ENCODE results near the genes SELENOW, CRX and RASIP1.

GRCh38 chr19:47751154-47751731 is 5.9 kb downstream of the NOP53 start:
- PRO-cap, 2 experiments, result no peak in any of the 2 experiments

- PRO-cap, 2 experiments, result no peak in any of the 2 experiments
These were observed 12.9 kb downstream of the NOP53 start for GRCh38 chr19:47758237-47758697.

DNA sequence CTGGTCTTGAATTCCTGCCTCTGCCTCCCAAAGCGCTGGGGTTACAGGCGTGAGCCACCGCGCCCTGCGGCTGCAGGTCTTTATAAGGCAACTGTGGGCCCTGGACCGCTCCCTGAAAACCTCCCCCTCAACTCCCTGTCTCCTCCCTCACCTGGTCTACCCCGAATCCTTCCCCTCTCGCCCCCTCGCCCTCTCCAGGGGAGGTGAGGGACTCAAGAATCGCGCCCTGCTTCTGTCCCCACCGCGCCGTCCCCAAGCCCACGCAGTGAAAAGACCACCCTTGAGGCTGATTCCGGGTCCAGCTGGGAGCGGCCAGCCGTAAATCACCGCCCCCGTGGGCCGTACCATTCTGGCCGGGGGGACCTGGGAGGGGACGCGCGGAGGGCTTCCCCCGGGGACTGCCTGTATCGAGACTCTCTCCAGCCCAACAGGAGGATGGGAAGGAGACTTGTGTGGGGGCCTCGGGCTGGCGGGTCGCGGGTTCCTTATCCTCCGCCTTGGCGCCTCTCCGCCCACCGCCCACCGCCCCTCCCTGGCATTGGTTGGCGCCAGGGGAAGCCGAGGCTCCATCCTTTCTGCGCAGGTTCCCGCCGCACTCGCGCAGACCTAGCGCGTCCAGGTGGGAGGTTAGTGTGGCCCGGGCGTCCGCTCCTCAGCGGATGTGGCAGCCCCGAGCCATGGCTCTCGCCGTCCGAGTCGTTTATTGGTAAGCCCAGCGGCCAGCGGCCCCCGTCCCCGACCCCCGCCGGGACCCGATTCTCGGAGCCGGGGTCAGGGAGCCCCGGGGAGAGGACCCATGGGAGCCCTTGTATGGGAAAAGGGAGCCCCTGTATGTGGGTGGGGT is at the start of gene SELENOW:
SELENOW (plus strand) TSS at position 595 of the 844 bp plus-strand sequence.
- PRO-cap, 2 experiments, result peak in 2 of 2 experiments; most common plus-strand start position 569 of the sequence (in 2); most common minus-strand start position 294 of the sequence (in 2)

GRCh38 chr19:47778953-47779546 is 547 bp downstream of the SELENOW start:
- PRO-cap, 2 experiments, result peak in 2 of 2 experiments; most common plus-strand start chr19:47779216 (in 1); most common minus-strand start chr19:47779169 (in 2)

GRCh38 chr19:47821813-47822322 is at the start of gene CRX:
CRX (plus strand) TSS chr19:47821937.
- PRO-cap, 2 experiments, result no peak in any of the 2 experiments

DNA sequence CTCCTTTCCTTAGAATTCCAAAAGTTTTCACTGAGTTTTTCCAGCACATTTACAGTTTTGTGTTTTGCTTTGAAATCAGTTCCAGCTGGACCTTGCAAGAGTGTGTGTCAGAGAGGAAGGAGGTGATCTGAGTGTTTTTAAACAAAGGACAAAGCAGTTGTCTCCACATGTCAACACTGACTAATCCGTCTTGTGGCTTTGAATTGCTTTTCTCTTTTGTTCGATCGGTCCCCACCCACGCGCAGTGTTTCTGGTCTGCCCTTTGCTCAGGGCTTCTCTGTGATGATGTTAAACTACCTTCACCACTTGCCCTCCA is 13.2 kb upstream of the PLA2G4C start:
- PRO-cap, 2 experiments, result no peak in any of the 2 experiments

GRCh38 chr19:48170859-48171597 is 548 bp downstream of the ZSWIM9 start:
- PRO-cap, 2 experiments, result no peak in any of the 2 experiments

DNA sequence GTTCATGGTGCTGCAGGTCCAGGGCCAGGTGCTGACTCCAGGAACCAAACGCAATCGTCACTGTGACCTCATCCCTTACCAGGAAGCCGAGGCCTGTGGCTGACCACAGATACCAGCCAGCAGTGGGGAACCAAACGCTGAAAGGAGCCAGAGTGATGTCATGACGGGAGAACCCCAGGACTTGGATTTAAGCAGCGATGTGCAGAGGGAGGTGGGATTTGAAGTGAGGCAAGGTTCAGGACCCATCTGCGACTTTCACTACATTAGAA is 24.9 kb downstream of the CARD8 start:
- PRO-cap, 2 experiments, result no peak in any of the 2 experiments

DNA sequence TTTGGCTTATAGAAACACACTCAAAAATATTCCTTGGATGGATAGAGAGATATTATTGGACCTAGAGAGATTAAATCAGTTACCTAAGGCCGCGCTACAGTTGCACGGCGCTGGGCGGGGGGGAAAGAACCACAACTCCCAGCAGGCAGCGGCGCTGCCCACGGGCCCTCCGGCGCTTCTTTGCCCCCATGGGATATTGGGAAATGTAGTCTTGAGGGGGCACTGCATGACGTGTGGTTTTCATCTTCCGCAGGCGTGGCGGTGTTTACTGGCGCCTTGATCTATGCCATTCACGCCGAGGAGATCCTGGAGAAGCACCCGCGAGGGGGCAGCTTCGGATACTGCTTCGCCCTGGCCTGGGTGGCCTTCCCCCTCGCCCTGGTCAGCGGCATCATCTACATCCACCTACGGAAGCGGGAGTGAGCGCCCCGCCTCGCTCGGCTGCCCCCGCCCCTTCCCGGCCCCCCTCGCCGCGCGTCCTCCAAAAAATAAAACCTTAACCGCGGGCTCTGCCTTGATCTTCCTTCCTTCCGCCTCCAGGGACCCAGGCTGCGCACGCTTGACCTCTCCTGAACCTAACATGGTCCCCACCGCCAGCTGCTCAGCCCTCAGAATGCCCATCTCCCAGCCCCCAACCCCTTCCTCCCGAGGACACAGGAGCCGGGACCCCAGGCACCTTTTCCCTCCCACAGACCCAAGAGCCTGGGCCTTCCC is 4.9 kb downstream of the EMP3 start:
- PRO-cap, 2 experiments, result peak in 2 of 2 experiments; most common plus-strand start position 289 of the sequence (in 2)

DNA sequence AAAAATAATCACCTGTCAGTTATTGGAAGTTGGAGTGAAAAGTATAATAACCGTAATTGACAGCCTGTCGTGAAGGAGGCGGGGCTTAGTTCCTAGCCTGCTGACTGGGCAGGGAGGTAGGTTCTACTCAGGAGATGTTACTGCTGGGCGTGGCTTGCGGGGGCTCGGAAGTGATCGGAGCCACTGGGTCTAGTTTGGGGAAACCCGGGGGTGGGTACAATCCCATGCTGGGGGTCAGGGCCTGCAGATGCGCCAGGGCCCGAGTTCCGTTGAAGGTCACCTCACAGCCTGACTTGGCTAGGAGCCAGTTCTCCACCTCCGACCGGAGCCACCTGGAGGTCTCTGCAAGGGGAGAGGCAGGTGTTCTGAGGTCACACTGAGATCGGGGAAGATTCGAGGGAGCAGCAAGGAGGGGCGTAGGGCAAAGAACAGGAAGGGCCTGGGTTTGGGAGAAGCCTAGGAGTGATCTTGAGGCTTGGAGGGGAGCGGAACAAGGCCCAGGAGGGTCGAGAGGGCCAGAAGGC is 7.8 kb downstream of the EMP3 start:
- PRO-cap, 2 experiments, result peak in 2 of 2 experiments; most common plus-strand start position 192 of the sequence (in 2)

DNA sequence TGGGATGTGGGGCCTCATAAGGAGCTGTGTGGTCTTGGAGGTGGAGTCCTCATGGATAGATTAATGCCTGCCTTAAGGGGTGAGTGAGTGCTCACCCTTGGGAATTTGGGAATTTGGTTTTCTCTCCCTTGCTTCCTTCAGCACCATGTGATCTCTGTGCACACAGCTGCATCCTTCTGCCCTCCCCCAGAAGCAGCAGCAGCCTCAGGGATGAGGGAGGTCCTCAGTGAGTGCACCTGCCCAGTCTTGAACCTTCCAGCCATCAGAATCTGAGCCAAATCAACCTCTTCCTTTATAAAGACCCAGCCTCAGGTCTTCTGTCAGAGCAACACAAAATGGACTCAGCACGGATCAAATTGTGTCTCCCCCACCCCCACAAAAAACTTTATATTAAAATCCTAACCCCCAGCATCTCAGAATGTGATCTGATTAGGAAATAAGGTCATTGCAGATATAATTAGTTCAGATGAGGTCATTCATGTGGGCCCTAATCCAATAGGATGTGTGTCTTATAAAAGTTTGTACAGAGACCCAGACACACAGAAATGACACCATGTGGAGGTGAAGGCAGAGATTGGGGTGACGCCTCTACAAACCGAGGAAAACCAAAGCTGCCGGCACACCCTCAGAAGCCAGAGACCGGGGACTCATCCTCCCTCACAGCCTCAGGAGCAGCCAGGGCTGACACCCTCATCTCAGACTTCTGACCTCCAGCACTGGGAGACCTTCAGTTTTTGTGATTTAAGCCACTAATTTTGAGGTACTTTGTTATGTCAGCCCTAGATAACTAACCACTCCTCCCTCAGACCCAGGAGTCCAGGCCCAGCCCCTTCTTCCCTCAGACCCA is 13.0 kb downstream of the CYTH2 start:
- PRO-cap, 2 experiments, result no peak in any of the 2 experiments

DNA sequence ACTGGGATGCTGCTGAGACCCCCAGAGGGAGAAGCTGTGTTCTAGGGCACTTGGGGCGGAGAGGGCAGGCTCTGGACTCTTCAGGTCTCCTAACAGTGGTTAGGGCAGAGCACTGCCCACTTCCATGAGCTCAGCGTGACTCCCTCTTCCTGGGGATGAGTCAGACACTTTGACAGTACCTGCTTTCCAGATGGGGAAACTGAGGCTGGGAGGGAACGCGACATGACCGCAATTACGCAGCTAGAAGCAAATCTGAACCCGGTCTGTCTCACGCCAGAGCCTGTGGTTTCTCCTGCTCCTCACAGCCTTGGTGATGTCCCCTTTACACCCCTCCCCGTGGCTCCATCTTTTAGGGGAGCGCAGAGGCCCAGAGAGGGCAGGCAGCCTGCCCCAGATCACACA is 783 bp downstream of the SULT2B1 start:
- PRO-cap, 2 experiments, result no peak in any of the 2 experiments

DNA sequence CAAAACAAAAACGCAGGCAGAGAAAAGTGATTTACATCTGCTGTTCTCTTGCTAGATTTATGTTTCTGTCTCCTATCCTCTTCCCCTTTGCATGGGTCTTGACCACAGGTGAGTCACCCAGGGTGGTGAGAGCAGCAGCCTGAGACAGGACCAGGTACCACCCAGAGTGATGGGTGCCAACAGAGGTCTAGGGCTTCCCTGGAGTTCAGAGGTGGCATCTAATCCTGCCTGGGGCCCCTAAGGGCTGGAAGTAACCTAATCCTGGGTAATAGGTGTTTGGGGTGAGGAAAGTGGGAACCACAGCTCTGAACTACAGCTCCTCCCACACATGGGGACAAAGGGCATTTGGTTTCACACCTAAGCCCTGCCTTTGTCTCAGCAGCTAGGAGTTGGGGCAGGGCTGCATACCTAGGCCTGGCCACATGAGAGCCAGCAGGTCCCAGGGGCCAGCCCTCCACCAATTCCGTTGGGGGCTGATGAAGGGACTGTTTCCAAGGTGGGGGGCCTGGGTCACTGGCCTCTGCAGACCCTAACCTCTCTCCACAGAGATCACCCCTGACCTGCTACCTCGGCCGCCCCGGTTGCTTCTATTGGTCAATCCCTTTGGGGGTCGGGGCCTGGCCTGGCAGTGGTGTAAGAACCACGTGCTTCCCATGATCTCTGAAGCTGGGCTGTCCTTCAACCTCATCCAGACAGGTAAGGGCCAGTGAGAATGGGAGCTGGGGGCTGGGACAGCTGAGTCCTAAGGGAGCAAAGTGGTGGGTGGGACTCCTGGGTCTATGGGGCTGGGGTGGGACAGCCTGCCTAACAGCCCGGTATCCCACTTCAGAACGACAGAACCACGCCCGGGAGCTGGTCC is 8.1 kb downstream of the SPHK2 start:
- PRO-cap, 2 experiments, result no peak in any of the 2 experiments

GRCh38 chr19:48629466-48630670 is 7.3 kb downstream of the DBP start:
- PRO-cap, 2 experiments, result no peak in any of the 2 experiments

DNA sequence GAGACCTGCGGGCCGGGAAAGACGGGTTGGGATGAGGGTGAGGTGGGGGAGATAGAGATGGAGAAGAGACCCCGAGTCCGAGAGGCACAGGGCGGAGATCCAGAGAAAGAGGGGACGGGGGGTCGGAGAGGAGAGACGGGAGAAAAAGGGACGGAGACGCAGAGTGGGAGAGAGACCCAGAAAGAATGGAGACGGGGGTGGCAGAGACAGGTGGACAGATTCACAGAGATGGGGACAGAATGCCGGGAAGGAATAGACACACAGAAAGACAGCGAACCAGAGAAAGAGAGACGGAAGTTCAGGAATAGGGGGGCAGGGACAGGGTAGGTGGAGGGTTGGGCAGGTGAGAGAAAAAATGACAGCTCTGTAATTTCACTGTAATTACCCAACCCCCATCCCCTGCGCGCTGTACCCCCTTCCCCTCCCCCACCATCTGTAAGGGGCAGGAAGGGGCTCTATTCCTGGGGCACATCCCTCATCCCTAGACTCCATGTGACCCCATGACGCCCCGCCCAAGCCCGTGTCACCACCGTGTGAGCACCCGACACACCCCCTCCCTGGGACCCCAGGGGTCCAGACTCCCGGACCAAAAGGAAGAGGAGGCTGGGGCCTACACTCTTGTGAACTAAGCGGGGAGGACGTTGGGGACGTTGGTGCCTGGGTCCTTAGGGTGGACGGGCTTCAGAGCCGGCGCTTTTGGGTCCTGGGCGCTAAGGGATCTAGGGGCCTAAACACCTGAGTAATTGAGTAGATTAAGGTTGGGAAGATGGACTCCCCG is 1.0 kb downstream of the DBP start:
- PRO-cap, 2 experiments, result no peak in any of the 2 experiments

DNA sequence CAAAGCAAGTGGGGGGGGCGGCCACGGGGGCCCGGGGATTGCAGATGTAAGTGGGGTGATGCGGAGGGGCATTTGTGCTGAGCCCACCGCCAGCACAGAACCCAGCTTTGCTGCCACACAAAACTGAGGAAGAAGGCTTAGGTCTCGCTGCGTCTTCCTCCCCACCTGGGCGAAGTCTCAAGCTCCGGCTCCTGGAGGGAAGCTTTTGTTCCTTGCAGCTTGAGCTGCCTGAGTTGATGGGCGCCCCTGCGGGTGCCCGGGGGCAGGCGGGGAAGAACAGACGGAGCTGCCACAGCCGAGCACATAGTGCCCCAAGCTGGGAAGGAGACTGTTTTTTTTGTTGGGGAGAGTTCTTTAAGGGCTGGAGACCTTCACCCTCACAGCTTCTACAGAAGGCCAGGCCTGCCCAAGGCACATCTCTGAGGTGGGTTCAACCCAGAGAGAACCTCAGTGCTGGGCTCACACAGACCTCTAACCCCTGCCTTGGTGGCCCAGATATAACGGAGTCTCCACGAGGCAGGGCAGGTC is 1.6 kb upstream of the NTN5 start:
- PRO-cap, 2 experiments, result no peak in any of the 2 experiments

GRCh38 chr19:48678117-48678705 is 5.4 kb upstream of the NTN5 start:
- PRO-cap, 2 experiments, result no peak in any of the 2 experiments

DNA sequence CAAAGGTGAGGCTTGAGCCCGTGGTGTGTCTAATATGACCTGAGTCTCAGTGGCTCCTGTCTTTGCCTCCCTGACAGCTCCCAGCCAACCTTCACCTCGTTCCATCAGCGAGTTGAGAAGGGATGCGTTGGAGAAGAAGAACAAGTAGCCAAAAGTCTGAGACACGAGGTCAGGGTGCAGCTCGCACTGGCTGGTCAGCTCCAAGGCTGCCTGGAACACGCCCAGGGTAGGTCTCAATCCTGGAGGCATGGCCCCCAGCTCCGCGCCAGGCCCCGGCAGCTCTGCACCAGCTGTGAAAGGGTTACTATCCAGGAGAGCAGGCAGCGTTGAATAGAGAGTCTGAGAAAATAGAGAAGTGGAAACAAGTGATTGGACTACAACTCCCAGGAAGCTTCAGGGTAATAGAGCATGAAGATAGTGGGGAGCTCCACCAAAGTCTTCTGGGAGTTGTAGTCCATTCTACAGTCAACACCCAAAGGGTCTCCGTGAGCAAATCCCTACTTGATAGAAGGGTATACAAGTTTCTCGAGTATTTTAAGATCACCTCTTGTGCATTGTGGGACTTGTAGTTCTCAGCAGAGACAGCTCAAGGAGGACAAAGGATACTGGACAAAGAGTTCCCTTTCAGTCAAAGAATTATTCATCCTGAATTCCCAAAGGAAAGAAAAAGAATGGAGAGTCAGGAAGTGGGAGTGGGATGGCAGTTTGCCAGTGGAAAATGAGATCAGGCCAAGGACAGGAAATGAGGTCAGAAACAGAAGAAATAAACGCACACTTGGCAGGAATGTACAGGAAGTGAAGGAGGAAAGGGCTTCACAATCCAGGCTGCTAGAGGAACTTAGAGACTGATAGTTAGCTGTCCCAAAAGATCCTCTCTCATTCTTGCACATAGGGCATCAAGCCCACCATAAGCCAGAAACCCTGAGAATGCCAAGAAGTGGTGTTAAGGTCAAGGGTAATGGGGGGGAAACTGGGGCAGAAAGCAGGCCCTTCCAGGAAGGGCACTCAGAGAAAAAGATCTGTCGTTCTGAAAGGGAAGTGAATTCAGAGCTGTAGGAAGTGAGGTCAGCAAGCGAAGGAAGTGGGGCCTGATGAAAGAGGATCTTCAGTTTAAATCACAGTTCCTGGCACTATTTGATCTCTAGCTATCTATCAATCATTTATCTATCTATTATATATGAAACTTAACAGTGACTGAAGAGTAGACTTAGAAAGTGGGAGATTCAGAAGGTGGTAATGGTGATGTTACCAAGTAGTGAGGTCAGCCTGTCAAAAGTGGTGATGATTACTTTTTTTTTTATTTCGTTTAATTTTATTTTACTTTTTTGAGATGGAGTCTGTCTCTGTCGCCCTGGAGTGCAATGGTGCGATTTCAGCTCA is 5.6 kb upstream of the MAMSTR start:
- PRO-cap, 2 experiments, result no peak in any of the 2 experiments

DNA sequence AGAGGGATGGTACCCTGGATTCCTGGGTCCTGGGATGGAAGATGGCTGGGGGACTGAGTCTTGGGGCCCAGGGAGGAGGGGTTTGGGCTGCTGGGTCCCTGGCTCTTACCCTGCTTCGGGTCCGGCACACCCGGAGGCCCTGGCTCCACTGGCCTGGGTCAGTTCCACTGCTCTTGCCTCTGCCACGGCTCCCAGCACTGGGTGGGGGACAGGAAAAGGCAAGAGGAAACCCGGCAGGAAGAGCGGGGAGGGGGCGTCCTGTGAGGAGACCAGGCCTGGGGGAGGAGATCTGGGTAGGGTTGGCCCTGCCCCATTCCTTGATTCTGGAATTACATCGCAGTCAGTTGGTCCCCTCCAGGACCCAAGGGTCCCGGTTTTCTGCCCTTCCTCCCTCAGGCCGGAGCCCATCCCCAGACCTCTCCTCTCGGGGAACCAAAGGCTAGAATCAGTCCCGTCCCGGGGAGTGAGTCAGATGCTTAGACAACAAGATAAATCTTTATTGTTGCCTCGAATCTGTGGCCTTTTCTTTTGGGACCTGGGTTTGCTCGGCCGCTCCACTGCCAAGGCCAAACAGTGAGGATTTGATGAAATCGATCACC is at the start of gene RASIP1:
RASIP1 (minus strand) TSS at position 199 of the 599 bp plus-strand sequence.
- PRO-cap, 2 experiments, result peak in 1 of 2 experiments; most common plus-strand start position 313 of the sequence (in 1); most common minus-strand start position 199 of the sequence (in 1)

- PRO-cap, 2 experiments, result no peak in any of the 2 experiments
These were observed 1.2 kb upstream of the IZUMO1 start for GRCh38 chr19:48747843-48748376.

All from Metastatic Liver Carcinoma in the Adrenal Gland (tissue), 2 donors.